Right common carotid artery plus branches (tissue), 1 donor: ENCODE data around the gene PTGR3.

DNA sequence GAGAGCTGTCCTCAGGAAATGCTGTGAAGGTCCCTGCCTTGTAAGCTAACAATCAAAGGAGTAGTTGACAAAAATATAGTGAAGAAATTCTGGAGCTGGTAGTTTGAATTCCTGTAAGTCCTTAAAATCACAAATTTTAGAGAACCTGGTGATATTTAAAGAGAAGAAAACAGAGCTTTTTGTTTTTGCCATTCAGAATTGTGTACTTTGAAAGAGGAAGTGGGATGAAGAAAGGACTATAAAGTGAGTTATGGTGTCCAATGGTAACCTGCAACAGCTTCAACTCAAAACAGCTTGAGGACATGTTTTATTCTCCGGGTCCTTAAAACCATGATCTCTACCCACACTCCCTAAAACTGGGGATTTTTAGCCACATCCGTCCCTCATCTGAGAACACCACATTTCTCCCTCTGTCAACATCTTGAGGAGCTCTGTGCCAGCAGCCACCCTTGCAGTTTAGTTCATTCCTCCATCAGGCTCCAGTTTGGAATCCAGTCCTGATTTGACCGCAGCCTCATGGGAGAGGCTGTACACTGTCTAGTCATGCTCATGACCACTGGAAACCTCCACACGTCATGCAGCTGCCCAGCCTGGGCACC is 62.5 kb downstream of the C18orf63 start:
- PRO-cap: no peak

GRCh38 chr18:74436065-74436640 is 21.0 kb downstream of the DIPK1C start:
- PRO-cap: no peak

DNA sequence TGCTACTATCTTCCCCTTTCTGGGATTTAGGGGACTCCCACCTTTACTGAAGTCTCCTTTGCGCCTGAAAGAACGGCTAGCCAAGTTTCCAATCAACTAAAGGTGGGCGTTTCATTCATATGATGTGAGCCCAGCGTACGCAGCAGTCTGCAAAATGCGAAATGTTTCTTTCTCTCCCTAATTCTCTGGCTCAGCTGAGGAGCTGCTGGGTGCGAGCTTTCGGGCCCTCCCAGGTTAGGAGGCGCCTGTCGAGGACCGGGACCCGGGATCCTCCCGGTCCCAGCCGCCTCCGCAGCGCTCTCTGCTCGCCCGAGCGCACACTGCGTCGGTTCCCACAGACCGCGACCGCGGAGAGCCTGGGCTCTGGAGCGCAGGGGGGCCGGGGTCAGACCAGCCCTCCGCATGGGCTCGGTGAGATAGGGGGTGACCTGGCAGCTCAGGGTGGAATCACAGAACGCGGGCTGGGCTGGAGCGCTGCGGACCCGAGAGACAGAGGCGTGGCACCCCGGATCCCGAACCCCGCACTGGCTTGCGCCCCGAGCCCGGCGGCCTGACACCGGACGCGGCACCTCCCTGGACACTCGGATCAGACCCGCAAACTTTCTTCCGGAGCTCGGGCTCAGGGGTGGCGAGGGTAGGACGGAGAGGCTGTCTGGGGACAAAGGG is 815 bp downstream of the DIPK1C start:
- PRO-cap: no peak

GRCh38 chr18:74612442-74612936 is 14.8 kb downstream of the ZNF407 start:
- PRO-cap: no peak

GRCh38 chr18:74861954-74862493 is 264.4 kb downstream of the ZNF407 start:
- PRO-cap: unidirectional peak, plus-strand start at chr18:74862328

- PRO-cap: unidirectional peak, minus-strand start at chr18:74905381
Observed at GRCh38 chr18:74905204-74905592, 303.7 kb downstream of the PTGR3 start.

- PRO-cap: no peak
Observed at GRCh38 chr18:74927599-74928476, 281.1 kb downstream of the PTGR3 start.

- PRO-cap: no peak
Observed at GRCh38 chr18:74951092-74951807, 257.7 kb downstream of the PTGR3 start.

DNA sequence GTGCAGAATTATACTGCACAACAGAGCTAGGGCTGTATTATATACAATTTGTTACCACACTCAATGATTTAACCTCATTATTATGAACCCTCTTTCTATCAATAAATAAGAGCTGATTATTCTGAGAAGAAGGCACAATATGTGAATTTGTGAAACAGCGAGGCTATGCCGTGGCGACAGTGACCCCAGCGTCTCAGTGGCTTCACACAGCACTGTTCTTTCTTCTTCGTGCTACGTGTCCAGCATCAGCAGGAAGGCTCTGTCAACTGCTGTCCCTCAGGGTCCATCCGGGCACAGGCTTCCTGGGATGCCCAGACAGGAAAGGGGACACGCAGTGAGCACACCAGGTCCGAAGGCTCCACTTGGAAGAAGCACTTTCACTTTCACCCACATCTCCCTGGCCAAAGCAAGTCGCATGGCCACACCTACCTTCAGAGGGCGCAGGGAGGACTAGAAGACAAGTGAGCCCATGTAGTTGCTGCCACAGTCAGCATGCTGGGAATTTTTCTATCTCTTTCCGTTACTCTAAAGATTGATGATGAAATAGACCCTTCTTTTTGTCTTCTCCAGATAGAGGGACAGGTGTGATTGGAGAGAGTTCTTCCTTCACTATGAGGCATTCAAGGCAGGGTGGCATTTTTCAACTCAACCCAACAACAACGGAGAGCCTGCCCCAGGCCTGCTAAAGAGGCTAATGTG is 47.3 kb downstream of the PTGR3 start:
- PRO-cap: bidirectional peak, plus-strand start at position 434 of the sequence, minus-strand start at position 364 of the sequence

- PRO-cap: unidirectional peak, minus-strand start at chr18:75205856
Observed at GRCh38 chr18:75205436-75206029, 3.4 kb downstream of the PTGR3 start.

DNA sequence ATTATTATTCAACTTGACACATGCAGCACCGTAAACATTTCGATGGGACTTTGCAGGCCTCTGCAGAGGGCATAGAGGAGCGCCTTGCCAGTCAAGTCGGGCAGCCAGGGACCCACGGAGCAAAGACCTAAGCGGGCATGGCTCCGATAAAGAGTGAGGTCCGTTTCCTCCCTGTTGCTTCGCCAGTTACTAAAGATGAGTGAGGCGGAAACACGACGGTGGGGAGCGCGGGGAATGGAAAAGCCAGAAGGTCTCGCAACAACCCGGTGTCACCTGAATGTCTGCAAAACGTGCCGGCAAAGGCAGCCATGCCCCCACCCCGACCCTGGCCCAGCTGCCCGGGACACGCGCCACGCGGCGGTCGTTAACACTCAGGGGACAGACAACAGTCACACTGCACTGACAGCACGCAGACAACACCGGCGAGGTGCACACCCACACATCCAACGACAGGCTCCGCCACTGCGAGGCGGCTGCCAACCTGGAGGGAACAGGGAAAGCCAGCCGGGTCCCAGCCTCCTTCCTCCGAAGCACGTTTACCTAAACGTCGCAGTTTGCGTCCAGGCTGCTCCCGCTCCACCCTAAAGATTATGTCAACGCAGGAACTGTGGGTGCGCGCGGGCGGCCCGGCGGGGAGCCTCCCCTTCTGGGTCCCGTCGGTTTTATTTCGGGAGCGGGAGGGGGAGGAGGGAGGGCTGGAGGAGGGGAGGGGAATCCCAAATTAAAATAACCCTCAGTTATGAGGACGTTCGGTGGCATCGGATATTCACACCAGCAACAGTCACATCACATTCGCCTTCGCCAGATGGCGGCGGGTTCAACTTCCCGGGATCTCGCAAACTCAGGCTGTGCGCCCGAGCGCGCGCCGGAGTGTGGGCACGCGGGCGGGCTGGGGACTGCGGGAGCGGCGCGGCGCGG is 800 bp downstream of the PTGR3 start:
- PRO-cap: bidirectional peak, plus-strand start at position 38 of the sequence, minus-strand start outside the sequence; bidirectional peak, plus-strand start at position 462 of the sequence, minus-strand start at position 155 of the sequence; bidirectional peak, plus-strand start at position 789 of the sequence, minus-strand start at position 583 of the sequence

DNA sequence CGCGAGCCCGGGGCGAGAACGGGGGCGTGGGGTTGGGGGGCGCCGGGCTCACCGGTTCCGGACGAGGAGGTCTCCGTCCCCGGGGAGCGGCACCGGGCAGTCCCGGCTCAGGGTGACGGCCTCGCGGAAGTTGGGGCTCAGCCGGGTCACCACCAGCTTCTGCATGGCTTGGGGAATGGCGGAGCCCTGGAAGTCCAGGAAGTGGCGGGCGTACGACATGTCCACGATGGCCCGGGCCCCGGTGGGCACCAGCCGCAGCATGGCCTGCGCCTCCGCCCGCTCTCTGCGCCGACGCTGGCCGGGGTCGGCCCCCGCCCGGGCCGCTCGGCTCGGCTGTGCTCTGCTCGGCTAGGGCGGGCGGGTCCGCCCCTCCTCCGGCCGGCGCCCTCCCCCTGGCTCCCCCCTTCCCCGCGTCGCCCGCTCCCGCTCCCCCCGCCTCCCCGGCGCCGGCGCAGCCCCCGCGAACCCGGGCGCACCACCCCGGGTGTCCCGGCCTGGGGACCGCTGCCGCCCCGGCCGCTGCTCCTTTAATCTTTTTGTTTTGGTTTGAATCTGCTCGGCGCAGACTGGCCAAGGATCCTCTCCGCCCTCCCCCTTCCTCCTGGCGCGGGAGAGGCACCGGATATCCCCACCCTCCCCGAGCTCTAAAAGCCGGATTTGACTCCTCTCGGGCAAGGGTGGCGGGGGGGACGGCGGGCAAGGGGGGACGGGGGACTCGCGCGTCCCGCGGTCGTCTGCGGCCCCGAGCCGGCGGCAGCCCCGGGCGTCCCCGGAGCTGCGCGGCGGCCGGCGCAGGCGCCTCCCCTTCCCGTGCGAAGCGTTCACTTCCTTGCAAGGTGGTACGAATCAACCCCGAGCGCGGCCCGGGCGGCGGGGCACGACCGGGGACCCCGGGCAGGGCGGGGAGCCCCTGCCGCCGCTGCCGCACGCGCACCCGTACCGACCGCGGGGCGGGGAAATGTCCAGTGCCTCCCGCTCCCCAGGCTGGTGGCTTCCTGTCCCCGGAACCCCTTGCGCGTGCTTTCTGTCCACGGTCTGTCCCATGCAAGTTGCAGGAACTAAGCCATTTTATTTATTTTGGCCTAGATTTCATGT is at the start of gene PTGR3:
Gene PTGR3 (minus strand): TSS at position 342 of the 1,095 bp plus-strand sequence.
- PRO-cap: bidirectional peak, plus-strand start at position 839 of the sequence, minus-strand start at position 337 of the sequence; bidirectional peak, plus-strand start outside the sequence, minus-strand start at position 952 of the sequence

DNA sequence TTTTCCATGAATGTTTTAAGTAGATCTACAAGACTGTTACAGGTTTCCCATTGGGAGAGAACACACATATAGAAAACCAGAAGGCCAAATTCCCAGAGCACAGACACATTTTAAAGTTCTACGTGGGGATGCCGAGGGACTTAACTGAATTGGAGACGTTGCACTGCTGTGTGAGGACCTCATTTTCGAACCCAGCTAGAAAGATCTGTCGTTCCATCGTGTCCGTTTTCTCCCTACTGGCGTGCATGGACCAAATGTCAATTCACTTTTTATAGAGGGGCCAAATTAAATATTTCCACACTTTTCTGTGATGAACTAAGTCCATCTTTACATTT is 737 bp upstream of the TSHZ1 start:
- PRO-cap: bidirectional peak, plus-strand start at position 113 of the sequence, minus-strand start outside the sequence

DNA sequence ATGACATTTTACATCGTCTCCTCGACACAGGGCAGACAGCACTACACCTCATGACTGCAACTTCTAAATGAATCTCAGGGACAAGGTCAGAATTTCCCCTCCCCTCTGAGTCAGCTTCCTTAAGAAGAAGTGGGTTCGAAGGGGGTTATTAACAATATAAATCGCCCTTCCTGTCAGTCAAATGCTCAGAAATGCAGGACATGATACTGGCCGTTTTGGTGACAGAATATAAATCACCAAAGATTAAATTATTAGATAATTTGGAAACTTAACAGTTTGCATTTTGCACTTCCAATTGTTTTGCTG is 57.2 kb downstream of the TSHZ1 start:
- PRO-cap: no peak

DNA sequence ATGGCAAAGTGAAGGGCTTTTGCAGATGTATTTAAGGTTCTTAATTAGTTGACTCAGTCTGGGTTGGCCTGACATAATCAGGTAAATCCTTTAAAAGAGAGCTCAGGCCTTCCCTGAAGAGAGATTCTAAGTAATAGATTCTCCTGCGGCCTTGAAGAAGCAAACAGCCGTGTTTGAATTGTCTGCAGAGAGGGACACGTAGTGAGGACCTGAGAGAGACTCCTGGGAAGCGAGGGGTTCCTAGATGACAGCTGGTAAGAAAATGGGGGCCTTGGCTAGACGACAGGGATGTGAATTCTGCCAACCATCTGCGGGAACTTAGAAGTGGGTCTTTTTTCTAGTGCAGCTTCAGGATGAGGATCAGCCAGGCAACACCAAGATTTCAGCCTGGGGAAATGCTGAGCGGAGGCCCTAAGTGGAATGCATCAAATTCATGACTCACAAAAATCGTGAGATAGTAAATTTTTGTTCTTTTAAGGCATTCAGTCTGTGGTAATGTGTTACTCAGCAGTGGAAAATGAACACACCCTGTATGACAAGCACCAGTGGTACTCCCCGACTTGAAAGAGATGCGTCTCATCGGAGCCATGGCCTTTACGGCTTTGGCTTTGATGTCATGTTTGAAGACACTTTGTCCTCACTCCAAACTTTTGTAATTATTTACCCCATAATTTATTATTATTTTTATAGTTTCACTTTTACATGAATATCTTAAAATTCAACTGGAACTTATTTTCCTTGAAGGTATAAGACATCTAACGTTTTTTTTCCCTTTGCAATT is 62.2 kb upstream of the SMIM21 start:
- PRO-cap: no peak

DNA sequence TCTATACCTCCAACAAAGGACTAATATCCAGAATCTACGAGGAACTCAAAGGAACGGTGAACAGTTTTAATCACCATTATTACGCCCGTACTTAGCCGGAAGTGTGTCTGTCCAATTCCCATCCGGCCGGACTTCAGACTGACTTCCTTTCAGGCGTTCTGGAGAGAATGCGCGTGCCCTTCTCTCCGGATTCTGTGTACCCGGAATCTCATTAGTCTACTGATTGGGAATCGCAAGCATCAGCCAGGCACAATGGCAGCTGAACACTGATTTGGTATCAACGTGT is 239.9 kb downstream of the ZNF516 start:
- PRO-cap: no peak

DNA sequence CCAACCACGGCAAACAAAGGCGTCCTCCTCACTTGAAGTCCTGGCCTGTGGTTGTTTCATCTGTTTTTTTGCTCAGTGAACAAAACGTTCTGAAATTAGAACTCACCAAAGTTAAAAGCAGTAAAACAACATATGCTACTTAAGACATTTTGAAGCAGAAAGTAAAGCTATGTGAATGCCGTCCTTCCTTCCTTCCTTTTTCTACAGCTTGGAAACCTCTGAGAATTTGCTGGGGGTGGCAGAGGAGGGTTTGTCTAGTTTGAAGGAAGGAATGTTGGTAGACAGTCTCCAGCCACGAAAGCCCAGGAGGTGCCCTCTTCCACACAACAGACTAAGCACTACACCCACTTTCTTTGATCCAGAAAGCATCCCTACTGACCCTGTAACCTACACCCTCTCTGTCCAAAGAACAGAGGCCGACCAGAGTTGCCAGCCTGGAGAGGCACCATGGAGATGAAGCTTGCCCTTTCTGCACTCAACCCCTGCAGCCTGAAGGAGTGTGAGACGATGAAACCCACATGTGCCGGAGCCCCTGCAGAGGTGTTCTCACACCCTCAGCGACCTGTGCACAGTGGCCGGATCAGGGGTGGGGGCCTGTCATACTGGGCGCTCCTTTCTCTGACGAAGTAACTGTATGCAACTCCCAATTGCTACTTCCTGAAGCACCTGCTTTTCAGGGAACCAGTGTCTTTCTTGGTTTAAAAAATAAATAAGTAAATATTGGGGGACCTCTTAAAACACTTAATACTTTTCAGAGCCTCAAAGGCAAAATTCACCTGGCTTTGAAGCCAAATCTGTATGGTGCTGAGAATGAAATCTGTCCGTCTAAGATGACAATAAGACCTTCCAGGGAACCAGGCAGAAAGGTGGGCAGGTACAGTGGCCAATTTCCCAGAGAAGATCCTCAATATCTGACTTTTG is 136.3 kb downstream of the ZNF516 start:
- PRO-cap: no peak

DNA sequence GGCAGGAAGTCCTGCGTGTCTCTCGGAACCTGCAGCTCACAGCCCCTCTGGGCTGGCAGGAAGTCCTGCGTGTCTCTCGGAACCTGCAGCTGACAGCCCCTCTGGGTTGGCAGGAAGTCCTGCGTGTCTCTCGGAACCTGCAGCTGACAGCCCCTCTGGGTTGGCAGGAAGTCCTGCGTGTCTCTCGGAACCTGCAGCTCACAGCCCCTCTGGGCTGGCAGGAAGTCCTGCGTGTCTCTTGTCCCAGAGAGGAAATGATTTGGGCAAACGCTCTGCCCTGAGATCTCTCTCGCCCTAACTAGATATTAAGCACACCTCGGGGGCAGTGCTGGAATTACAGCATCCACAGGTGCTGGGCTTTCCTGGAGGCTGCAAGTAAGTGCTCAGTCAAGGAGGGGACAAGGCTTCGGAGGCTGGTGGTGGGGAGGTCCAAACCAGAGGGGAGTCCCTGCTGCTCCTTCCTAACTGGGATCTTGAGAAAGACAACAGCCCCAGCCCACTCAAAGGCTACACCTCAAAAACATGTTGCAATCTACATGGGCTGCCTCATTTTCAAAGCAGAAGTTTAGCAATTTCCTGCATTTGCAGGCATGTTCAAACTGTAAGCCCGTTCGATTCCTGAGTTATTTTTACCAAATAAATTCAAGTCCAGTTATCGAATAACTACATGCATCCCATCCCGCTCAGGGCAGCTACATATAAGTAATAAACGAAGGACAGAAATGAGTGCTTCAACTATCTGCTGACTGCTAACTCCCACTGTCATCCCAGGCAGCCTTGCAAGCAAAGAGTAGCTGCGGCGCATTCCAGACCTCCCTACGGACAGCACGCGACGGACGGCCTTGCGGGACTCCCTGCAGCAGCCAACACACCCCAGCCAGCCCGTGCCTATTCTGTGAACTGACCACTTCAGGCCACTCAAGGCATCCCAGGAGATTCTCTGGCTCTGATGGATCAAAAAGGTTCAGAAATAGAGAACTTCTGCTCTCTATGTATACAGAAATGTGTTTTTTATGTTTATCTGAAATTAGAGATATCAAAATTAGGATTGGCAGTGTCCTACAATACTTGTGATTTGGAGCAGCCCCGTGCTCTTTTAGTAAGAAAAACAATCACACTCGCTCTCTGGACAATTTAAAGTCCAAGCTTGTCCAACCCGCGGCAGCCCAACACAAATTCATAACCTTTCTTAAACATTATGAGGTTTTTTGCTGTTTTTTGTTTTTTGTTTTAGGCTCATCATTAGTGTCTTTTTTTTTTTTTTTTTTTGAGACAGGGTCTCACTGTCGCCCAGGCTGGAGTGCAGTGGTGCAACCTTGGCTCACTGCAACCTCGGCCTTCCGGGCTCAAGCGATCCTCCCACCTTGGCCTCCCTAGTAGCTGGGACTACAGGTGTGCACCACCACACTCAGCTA is 27.4 kb downstream of the ZNF516 start:
- PRO-cap: no peak

- PRO-cap: no peak
Observed at GRCh38 chr18:76483096-76484135, 11.6 kb downstream of the ZNF516 start.

DNA sequence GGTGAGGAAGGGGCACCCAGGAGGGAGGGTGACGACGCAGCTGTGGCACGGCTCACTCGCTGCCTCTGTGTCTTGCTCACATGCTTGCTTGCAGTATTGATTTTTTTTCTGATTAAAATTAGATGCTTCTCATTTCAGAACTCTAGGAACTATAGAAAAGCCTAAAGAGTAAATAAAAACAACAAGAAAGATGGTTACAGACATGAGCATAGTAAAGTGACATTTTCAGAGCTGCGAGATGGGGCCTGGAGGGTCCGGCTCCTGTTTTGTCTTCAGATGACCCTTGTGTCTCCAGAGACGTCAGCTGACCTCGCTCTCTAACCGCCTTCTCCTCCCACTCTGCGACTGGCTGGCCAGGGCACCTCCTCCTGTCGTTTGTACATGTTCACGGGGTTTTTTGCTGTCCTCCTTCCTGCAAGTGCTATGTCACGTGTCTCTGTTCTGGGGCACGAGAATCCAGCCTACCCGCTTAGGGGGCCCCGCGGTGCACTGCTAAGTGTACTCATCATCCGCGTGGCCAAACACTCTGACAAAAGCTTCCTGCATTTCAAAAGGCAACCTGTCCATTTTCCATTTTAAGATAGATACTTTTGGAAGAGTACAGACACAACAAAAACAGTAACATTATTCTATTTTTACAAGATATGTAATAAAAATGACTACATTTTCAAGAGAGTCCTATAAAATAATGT is 65.5 kb upstream of the ZNF236 start:
- PRO-cap: unidirectional peak, minus-strand start at position 377 of the sequence